Natural killer cell (primary cell): ENCODE data around the gene C1QB.

DNA sequence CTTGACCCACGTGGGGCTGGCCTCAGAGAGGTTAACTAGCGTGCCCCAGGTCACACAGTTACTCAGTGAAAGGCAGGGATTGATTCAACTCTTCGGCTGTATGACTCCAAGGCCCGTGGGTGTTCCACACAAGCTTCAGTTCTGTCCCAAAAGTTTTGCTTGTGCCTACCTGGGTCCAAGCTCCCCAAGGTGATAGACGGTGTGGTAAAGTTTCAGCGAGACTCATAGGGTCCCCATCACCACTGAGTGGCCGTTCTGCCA, 670 bp downstream of the HSPG2 start:
- PRO-cap: no peak

DNA sequence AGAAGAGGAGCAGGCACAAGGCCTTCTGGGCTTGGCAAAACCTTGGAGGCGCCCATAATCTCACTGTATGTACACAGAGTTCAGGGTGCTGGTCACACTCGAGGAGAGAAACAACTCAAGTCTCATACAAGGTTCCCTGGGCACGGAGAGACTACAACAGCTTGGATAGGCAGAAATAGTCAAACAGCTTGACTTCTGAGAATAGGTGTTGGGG, 3.1 kb upstream of the HSPG2 start:
- PRO-cap: no peak

DNA sequence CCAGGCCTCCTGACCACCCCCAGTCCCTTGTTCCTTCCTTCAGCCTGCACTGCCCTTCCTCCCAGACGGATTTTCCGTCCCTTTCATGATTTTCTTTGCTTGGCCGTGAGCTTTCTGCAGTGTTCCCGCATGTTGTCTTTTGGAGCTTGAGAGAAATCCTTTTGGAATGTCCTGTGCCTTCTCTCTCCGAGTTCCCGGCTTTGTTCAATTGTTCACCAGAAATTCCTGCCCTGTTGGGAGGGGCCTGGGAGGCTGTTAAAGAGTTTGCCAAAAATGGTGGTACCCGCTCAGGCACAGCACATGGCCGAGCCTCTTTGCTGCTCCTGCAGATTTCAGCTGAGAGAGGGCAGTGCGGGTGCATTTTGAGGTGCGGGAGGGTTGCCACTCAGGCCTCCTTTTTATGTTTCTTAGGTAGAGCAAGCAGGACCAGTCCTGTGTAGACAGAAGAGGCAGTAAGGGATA, 7.3 kb upstream of the HSPG2 start:
- PRO-cap: no peak

DNA sequence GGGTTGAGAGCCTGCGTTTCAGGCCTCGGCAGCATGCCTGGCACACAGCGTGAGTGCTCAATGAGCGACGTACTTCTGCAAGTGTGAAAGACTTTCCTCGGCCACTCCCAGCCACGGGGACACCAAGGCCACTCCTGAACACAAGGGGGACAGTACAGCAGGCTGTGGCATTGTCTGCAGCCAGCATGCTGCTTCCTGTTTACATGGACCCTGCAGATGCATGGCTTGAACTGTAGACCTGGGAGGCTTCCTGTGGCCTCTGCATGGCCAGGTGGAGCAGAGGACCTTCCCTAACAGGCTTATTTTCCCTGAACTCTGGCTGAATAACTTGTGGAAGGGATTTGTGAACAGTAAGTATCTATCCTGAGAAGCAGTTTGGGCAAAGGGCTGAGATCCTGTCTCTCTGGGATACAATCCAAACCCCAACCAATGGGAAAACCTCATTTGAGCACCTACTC, 9.8 kb upstream of the HSPG2 start:
- PRO-cap: no peak

DNA sequence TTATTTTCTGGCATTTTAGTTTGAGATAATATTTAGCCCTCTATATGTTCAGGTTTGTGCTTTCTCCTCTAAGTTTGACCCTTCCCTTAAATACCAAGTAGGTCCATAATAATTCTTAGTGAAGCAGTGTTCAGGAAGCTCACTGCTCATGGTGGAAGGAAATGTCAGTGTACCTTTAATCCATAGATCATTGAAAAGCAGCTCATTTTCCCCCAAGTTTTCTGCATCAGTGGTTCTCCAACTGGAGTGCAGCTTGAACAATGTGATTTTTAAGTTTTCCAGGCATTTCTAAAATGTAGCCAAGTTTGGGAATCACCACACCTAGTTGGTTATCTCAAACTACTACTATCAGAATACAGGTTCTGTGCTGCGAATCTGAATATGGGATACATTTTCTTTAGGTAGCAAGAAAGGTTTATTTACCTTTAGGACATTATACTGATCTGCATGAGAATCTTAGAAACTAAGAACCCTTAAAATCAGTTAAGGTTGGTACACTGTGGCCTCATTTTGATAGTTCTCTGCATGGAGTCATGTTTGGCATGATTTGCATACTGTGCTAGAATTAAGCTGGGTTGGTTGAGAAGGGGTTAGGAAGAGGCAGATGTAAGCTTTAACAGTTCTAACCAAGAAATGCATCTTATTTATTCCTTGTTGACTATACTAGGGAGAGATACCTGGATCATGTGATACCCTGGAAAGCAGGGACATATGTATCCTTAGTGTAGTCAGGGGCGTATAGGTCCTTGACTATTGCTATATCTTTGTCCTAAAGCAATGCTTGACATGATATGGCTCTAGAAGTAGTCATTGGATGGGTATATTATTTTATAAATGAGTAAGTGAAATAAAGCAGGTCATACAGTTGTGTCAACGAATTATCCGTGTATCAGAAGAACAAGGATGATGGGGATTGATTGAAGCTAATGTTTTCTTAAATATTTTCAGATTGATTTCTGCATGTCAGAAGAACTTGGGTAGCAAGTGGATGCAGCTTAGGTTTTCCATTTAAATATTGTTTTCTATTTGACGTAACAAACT, 40.9 kb downstream of the CDC42 start:
- PRO-cap: no peak

DNA sequence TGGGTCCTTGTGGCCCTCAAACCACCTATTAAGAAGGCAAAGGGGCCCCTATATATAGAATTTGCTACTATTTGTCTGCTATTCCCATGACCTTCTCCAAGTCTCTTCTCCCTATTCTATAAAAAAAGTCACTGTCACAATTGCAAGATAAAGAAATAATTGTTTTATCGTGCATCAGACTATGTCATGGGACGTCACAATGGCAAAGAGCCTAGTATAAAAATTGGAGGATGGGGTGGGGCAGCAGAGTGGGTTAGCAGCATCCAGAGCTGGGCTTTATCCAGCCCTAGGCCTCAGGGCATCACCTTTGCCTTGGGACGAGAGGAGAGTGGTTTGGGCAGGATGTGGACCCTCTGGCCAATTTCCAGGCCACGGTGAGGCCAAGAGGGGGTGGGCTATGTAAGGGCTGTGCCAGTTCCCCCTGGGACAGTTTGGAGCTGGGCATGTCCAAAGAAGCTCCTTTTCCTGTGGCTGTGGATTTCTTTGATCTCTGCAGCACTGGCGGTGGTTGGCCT, 25.7 kb downstream of the WNT4 start:
- PRO-cap: no peak

GRCh38 chr1:22257244-22257945, 114.5 kb upstream of the WNT4 start:
- PRO-cap: no peak

GRCh38 chr1:22376513-22376887, 75.2 kb upstream of the ZBTB40 start:
- PRO-cap: no peak

DNA sequence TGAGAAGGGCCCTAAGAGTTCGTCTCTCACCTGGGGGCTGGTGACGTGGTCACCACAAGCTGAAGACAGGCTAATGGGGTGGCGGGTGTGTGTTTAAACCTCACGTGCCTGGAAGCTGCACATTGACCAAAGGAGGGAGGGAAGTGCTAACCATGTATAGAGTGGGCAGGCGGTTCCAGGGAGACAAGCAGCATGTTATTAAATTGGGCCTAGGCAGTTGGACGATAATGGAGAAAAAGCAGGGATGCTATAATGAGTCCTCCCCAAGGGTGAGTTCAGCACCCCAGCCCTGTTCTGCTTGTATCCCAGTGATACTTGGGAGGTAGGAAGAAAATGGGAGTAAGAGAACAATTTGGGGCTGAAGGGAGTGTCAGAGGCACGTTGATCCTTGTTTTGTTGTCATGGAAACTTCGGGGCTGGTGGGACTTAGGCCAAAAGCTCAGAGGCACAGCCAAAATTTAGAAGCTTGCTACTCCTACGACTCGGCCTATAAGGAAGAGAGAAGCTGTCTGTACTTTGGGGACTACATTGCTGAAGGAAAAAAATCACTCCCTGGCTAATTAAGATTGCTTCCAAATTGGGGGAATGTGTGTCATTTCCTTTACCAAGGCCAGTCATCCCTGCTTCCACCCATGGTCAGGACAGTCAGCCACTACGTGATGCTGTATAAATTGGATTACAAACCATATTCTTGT, 33.2 kb upstream of the EPHA8 start:
- PRO-cap: no peak

DNA sequence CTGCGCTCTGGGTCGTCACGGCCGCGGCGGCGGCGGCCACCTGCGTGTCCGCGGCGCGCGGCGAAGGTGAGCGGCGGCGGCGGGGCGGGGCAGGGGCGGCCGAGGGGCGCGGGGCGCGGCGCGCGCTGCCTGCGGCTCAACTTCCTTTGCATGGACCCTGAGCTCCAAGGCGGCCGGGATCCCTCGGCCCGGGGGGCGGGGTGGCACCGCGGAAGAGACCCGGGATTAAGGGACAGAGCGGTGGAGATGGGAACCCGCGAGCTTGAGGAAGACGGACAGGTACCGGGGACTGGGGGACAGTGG, 326 bp downstream of the EPHA8 start:
- PRO-cap: no peak

- PRO-cap: no peak
These were observed 2.5 kb downstream of the C1QC start for GRCh38 chr1:22645776-22646508.

DNA sequence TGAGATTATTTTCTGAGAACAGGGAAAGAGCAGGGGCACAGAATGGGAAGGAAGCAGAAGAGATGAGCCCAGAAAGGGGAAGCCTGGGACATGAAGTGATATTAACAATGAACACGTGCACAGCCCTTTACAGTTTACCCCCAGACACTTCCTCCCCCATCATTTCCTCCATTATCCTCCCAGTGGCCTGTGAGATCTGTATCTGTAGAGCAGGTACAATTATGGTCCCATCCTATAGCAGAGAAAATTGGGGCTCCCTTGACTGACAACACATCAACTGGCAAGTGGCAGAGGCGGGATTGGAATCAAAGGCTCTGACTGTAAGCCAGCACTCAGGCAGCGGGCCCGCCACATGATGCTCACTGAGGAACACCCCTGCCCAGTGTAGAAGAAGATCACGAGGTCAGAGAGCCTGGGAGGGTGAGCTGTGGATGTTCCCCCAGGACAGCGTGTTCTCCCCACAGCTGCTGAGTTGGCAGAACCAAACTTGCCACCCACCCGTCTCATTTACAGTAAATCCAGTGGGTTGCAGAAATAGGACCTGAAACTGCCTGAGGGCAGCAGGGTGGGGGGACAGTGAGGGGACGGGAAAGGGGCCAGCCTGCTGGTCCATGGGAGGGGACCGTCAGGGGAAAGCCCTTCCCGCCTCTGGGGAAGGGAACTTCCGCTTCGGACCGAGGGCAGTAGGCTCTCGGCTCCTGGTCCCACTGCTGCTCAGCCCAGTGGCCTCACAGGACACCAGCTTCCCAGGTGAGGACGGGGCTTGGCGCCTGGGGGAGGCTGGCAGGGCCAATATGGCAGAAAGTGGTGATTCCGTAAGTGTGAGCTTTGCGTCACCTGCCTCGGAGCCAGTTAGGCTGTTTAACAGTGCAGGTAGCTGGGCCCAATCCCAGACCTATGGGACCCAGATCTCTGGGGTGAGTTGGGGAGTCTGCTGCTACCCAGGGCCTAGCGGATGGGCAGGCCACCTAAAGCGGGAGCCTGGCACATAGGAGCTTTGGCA, at the start of gene C1QB:
TSS of gene C1QB (plus strand) at position 683 of the 1,003 bp plus-strand sequence.
- PRO-cap: no peak

DNA sequence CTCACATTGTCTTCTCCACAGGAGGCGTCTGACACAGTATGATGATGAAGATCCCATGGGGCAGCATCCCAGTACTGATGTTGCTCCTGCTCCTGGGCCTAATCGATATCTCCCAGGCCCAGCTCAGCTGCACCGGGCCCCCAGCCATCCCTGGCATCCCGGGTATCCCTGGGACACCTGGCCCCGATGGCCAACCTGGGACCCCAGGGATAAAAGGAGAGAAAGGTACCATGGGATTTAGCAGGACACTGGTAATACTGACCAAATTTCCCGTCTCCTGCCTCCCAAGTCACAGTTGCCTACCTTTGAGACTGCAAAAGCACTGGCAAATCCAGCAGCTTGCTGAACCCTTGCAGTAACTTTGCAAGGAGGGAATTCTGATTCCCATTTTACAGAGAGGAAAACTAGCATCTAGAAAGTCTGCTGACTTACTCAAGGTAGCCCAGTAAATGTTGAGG, 6.4 kb downstream of the C1QB start:
- PRO-cap: no peak

DNA sequence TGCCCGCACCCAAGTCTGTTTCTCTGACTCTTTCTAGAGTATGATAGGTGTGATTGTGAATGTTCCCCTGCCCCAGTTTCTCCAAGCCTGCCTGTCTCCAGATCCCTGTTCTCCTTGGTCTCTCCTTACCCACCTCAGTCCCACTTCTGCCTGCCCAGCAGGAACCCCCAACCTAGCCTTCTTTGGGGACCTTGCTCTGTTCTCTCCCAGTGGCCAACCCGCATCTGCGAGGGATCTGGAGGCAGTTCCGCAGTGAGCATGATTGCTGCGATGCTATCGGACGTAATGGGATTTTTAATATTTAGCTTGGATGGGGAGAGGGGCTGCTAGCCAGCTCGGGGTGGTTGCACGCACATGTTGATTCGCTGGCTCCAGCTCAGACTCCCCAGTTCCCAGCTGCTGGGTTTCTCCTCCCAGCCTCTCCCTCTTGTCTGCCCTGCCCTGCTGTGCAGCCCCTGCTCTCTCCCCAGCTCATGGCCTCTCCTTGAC, 79.9 kb downstream of the EPHB2 start:
- PRO-cap: no peak

DNA sequence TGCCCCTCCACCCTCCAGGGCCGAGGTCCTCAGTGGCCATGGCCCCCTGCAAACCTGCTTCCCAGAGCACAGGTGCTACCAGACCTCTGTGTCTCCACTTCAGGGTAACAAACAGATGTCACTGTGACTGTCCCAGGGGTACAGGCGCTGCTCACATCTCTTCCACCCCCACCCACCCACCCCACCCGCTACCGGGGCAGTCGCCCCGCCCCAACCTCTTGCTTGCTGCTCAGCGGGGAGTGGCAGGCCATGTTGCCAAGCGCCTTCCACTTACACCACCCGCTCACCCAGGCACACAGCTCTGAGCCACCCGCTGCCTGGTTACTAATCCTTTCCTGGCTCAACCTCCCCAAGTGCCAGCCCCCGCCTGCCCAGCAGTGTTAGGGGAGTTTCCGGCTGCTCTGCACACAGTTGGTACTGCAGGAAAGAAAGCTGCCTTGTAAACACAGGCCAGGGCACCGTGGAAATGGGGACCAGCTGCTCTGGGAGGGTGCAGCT, 56.3 kb downstream of the LACTBL1 start:
- PRO-cap: no peak

GRCh38 chr1:23177201-23178316, 39.7 kb downstream of the HTR1D start:
- PRO-cap: bidirectional peak, plus-strand start at chr1:23177744, minus-strand start at chr1:23177640

DNA sequence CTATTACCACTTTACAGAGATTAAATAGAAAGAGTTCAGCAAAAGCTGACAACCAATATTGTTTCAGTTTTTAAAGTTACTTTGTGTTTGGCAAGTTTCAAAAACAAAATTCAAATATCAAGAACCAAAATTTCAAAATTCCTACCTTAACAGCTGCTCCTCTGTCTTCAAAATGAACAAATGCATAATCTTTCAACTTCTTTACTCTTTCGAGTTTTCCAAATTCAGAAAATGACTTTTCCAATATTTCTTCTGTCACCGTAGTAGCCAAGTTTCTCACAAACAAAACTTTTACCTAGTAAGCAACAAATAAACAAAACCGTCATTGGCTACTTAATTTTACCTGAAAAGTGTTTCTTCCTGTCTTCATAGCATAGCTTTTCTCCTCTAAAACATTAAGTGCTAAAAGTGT, 30.7 kb downstream of the HNRNPR start:
- PRO-cap: no peak

GRCh38 chr1:23441154-23441912, 16.8 kb upstream of the TCEA3 start:
- PRO-cap: no peak

DNA sequence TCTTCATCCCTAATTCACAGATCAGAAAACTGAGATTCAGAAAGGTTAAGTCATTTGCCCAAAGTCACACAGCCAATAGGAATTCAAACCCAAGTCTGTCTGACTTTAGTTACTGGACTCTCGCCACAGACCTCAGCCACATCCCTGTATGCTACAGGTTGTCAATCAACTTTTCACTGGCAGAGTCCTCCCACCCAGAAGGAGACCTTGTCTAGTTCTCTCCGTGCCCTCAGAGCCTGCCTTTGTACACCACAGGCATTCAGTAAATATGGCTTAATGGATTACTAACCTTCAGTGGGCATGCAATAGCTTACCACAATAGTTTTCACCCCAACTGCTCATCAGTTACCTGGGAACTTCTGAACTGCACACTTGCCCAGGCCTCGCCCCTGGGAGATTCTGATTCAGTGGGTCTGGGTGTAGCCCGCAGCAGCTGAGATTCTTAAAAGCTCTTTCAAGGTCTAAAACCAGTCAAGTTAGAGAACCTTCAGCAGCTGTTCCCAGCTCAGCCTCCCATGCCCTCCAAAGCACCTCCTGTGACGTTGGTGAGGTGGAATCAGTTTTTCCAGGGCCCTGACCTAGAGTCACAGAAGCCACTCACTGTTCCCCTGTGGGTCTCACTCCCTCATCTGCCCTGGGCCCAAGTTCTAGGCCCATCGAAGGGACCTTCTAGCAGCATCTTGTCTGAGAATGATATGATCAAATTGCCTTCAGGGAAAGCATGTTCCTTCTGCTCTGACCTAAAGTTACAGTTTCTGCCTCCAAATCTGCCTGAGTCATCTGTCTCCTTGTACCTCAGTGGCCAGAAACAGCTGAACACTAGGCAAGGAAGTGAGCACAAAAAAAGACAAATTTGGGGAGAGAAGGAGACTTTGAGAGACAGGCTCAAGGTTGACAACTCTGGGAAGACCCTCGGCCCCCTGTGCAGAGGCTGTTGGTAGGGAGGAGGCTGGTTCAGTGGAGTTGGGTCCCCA, 10.8 kb downstream of the ASAP3 start:
- PRO-cap: no peak

DNA sequence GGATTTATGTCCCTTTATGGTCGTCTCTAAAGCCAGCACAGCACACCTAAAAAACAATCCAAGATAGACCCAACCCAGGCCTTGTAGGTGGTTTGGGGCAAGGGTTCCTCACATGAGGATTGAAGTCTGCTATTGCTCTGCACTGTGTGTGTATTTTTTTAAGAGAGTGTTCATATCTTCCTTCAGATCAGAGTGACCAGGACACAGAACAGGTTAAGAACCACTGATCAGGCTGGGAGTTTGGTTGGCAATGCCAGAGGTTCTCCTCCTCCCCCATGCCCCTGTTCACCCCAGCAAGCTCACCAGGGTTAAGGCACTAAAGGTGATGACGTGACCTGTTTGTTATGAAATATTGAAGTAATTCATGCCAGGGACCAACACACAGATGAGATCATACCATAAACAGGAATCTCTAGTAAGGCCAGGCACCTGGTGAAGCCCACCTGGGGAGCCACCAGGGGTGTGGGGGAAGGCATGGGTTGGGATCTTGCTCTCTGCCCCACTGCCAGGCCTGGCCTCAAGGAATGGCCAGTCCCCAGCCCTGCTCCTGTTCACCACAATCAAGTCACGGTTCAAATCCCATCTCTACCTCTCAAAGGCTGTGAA, 2.7 kb downstream of the ID3 start:
- PRO-cap: no peak